Hair follicular keratinocyte (primary cell): ENCODE measurements around a stretch of chr15.

DNA sequence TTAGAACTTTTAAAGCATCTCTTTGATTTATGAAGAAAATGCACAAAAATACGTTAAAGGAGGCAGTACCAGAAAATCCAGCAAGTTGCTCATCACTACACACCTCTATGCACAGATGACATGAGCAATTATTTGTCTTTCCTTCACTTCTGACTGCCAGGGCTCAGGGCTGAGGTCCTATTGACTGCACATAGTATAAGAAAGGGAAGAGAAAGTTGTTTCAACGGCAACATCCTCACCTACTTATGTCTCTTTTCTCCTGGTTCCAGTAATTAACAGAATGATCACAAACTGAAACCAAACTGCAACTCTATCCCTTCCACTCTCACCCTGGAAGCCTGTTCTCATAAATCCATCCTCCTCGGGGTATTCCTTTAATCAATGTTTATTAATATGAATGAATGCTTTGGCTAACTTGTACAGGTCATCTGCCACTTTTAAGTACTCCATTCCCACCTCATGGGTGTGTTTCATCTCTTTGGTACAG is 34.6 kb downstream of the RAB27A start:
- RAMPAGE, long total RNA = no peak

- RAMPAGE, long total RNA = no peak
Measured at GRCh38 chr15:55407391-55407802, 762 bp downstream of the CCPG1 start.

DNA sequence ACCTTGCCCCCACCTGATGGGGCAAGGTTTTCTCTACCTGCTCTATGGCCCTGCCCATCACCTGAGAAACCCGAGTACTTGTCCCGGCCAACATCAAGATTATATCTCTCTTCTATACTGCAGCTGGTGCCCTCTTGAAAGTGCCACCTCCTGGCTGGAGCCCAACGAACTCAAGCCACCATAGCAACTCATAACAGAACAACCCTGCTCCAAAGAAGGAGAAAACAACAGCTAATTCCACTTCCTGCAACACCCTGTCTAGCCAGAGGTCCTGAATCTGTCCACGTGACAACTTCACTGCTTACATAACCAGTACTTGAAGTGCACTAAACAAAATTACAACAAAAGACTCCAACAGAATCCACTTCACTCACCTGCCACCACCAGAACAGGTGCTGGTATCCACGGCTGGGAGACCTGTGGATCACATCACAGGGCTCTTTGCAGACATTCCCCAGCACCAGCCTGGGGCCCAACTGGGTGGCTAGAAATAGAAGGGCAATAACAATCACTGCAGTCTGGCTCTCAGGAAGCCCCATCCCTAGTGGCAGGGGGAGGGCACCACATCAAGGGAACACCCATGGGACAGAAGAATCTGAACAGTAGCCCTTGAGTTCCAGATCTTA is 49.3 kb downstream of the PIERCE2 start:
- RAMPAGE, long total RNA = no peak

- RAMPAGE, long total RNA = no peak
Measured at GRCh38 chr15:55652186-55652891, 64.2 kb upstream of the PYGO1 start.

- RAMPAGE, long total RNA = no peak
Measured at GRCh38 chr15:56006893-56007325, 13.5 kb upstream of the NEDD4 start.

GRCh38 chr15:56019181-56019388 is 25.7 kb upstream of the NEDD4 start:
- RAMPAGE, long total RNA = no peak

GRCh38 chr15:56099185-56099677 is 105.8 kb upstream of the NEDD4 start:
- RAMPAGE, long total RNA = no peak

DNA sequence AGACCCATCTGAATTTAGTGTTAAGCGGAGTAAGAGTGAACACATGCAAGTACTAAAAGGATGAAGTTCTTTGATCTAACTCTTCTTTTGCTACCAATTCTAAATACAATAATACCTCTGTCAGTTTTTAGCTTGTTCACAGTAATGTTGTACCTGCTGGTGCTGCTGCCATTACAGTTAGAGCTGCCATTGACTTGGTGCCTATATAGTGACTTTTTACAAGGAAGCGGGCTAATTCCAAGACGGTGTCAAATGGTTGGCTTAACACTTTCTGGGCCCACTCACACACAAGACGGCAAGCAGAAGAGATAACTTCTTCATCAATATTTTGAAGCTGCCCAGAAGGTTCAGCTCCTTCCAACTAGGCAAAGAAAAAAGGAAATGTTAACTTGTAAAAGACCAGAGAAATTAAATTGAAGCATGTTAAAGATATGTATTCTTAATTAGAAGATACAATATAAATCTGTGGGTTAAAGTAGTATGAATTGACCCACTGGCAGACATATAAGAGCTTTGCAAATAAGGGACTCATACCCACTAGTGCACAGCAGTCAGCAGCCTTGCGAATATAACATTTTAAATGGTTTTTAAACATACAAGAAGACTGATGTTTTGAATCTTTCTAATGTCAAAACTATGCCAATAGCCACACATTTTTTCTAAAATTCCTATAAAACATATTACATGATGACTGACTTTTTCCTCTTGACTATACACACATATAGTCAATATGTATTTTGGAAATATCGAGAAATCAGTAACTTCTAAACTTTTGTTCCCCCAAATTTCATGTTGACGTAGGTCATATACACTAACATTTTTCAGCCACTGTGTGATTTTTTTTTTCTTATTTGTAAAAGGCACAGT is 108.0 kb upstream of the NEDD4 start:
- RAMPAGE, long total RNA = no peak

DNA sequence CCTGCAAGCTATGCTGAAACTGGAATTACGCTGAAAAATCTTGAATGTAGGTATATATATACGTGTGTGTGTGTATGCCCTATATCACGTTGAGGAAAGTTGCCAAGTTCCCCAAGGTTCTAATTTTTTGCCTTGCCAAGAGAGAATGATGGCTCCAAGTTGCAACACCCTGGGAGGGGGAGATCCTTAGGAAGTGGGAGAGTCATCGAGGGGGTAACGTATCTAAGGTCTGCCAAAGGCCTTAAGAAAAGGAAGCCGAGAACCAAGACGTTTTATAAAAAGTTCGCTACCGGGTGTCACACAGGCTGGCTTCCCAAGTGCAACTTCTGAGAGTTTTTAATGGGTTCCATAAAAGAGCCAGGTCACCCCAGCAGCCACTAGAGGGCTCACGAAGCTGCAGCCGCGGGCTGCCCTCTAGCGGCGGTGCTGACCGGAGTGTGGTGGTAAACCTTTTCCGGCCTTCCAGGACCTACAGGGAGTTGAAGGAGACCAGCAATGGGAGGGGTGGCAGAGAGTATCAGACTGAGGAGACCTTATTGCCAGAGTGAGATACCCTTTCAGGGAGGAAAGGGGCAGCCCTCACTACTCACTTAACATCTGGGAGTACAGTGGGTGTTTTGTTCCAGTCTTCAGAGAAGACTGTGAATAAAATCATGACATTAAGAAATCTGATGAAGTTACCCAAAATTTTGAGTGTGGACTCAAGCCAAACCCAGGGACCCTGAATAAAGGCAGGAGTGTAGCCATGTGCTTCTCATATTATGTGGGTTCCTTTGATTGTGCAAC is 2.3 kb upstream of the RFX7 start:
- RAMPAGE, long total RNA = no peak

DNA sequence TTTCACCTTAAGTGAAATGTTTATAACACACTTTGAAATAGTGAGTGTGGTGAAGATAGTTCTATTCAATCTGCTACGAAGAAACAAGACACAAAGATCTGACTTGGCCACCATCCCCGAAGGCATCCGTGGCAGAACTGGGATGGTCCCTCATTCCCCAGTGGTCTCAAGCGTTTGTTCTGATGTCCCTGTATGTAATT is 32.2 kb upstream of the TCF12 start:
- RAMPAGE, long total RNA = no peak

GRCh38 chr15:56919376-56919531 is 810 bp downstream of the TCF12 start:
- RAMPAGE, long total RNA = no peak

GRCh38 chr15:56968920-56969887 is 50.8 kb downstream of the TCF12 start:
- RAMPAGE, long total RNA = no peak

- RAMPAGE, long total RNA = no peak
Measured at GRCh38 chr15:57141552-57142137, 223.2 kb downstream of the TCF12 start.

DNA sequence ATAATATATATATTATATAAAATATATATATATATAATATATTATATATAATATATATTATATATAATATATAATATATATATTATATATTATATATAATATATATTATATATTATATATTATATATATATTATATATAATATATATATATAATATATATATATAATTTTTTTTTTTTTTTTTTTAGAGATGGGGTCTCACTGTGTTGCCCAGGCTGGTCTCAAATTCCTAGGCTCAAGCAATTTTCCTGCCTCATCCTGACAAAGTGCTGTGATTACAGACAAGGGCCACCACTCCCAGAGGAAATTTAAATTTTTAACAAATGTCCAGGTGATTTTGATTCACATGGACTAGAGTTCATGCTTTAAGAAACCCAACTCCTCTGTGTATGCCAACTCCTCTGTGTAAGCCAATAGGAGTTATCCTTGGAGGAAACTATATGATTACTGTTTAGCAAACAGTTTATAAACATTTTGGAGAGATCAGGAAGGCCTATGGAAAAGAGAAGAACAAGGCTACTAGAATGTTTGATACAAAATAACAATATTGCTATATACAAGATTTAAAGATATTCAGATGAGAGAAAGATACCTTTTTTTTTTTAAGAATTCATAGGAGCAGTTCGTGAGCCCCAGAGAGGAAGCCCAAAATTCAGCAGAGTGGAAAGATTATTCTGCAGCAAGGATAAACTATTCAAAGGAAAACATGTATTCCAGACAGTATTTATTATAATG is 205.5 kb upstream of the CGNL1 start:
- RAMPAGE, long total RNA = no peak

GRCh38 chr15:57416912-57417217 is 40.6 kb downstream of the CGNL1 start:
- RAMPAGE, long total RNA = no peak

DNA sequence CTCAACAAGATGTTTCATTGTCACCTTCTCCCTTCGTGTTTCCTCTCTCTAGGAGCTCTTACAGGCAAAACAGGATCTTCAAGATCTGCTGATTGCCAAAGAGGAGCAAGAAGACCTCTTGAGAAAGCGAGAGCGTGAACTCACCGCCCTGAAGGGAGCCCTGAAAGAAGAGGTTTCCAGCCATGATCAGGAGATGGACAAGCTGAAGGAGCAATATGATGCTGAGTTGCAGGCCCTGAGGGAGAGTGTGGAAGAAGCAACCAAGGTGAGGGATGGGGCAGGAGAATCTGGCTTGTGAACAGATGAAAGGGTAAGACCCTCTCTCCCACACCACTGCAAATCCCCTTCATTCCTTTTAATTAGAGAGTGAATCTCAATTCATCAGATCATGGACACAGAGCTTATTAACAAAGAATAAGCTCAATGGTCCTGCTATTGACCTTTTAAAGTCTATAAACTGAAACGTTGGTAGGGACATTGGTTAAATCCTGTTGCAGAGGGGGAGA is 85.4 kb downstream of the CGNL1 start:
- RAMPAGE, long total RNA = no peak

DNA sequence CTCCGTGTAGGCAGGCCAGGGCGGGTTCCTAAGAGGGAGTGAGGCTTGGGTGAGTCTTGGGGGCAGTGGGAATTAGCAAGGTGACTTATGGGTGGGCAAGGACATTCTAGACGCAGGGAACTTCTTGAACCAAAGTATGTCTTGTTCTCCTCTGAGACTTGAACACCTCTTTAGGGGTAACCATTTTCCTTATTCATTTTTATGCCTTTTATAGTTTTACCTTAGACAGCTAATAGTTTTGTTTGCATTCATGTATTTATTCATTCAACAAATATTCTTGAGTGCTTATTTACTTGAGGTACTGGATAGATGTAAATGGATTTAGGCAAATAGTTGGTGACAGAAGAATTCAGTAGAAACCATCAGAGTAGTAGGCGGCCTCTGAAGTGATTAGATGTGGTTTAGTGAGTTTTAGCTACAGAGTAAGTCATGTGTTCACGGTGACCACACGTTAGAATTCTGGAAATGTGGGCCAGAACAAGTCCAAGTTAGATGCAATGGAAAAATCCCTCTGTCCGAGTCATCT is 100.0 kb downstream of the CGNL1 start:
- RAMPAGE, long total RNA = no peak

DNA sequence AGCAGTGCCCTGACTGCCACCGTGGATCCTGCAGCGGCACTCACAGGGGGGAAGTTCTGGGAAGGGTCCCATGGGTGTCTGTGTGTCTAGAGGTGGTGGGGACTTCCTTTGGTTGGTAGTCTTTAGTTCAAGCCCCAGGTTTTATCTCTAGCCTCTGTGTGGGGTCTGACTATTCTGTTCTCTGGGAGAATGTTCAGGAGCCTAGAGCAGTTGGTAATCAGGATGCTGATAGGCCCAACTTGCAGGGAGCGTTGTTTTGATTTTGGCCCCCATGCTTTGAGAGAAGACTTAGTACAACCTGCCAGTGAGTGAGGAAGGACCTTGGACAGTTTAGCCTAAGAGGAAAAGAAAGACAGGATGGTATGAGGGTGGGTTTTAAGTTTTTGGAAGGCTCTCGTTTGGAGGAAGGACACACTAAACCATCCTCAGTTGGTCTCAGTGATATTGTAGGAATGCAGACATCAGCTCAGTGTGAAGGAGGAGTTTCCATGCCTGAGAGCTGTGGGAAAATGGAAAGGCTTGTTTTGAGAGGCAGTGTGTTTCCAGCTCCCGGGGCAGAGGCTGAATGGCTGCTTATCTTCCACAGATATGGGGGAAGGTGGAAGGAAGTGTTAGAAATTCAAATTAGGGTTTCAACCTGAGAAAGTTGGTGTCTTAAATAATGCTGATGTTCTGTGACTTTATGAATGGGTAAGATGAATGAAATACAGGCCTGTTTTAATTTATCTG is 89.7 kb upstream of the MYZAP start:
- RAMPAGE, long total RNA = no peak

DNA sequence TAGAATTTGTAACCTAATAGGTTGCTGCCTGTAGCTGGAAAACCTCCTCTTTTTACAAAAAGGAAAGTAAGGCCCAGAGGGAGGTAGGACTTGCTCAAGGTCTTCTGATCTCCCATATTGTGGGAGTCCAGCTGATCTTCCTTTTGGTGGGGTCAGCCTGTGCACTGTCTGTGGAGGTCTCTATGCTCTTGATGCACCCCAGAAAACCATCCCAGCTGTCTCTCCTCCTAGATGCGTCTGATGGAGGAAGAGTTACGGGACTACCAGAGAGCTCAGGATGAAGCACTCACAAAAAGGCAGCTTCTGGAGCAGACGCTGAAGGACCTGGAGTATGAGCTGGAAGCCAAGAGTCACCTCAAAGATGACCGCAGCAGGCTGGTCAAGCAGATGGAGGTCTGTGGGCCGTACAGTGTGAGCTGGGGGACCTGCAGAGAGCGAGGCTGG is 63.3 kb upstream of the MYZAP start:
- RAMPAGE, long total RNA = no peak

DNA sequence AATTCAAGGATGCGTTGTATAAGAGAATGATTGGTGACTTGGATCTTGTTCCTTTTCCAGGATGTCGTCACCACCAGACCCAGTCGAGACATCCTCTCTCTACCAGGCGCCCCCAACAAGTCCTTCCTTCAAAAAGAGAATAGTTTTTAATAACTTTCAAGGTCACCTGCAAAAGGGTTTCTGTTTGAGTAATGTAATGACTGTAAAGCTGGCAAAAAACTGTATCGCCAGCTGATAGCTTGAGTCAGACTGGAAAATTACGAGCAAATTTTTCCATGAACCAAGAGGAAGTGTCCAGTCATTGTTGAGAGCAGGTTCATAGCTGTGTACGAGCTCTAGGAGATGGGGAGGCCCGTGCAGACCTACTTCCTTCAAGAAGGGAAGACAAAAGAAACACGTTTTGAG is 30.4 kb upstream of the MYZAP start:
- RAMPAGE, long total RNA = no peak